Renal cortical epithelial cell (primary cell): ENCODE data around the genes TEX44 and PTMA.

- RRBS = 2% methylated on average over 30 of the region's 72 CpGs
Observed at GRCh38 chr2:231411656-231412773, 16.5 kb downstream of the B3GNT7 start.

DNA sequence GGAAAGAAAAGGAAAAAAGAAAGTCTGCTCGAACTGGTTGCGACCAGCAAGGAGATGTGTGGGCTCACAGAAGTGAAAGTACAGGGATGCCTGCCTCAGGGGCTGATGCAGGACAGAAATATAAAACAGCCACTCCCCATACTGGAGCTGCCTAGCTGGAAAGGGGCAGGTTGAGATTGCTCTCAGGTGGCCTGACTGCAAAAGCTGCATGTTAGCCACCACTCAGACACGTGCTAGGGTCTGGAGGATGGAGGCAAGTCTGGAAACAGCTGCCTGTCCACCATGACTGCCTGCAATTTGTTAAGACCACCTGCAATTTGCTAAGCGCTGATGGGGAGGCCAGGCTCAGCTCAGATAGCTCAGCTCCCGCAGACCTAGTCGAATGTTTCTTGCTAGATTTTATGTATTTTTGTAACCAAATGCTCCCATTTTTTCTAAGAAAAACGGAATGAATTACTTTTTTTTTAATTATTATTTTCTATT lies 18.0 kb downstream of the B3GNT7 start:
- RRBS = no CpG with 5 or more reads among the region's 7 CpGs

GRCh38 chr2:231456418-231457103 lies 7.7 kb downstream of the NCL start:
- RRBS = no CpG with 5 or more reads among the region's 6 CpGs

DNA sequence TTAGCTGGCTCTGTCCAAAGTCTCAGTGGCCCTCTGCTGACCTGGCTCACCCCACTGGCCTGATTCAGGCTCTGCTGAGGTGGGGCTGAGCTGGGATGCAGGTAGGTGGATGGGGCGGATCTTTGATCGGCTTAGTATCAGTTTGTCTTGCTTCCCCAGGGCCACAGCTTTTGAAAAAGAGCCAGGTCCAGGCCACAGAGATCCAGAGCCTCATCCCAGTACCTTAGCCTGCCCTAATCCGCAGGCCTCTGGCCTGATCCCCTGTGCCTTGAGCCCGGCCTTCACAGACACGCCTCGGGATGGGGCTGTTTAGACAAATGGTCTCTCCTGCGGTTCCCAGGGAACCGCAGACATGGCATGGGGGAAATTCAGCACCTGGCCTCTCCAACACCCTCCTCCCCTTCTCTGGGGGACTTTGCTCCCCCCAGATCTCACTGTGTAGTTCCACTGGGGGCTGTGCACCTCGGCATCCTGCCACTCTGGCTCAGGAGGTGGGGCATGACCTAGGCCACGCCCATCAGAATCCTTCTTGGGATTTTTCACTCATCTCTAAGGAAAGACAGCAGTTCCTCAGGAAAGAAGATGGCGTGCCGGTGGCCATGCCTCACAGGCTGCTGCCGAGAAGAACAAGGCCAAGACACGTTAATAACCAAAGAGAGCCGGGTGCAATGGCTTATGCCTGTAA lies 3.4 kb downstream of the NMUR1 start:
- RRBS = 94% methylated on average over 4 of the region's 15 CpGs

DNA sequence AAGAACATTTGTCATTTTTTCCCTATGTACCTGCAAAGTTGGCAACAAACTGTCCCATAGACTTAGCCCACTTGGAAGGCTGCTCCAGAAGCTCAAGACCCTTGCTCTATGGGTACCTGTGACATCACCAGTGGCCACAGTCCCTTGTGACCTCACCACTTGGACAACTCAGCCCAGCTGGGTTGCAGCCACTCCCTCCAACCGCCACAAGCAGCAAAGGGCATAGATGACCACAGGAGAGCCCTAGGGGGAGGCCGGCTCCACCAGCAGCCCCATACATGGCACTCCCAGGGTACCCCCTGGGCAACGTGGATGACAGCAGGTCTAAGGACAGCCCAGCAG lies at the start of gene TEX44:
TSS of gene TEX44 (plus strand) at position 191 of the 342 bp plus-strand sequence.
- RRBS = no CpG with 5 or more reads among the region's 3 CpGs

GRCh38 chr2:231611675-231612755 lies 19.4 kb downstream of the TEX44 start:
- RRBS = no CpG with 5 or more reads among the region's 20 CpGs

GRCh38 chr2:231642427-231643574 lies 50.1 kb downstream of the TEX44 start:
- RRBS = 2% methylated on average over 5 of the region's 33 CpGs

GRCh38 chr2:231661890-231662645 lies 46.3 kb upstream of the PTMA start:
- RRBS = 1% methylated on average over 26 of the region's 90 CpGs

GRCh38 chr2:231707948-231708753 lies at the start of gene PTMA:
TSS of gene PTMA (plus strand) at chr2:231708525.
- RRBS = 2% methylated on average over 26 of the region's 91 CpGs

DNA sequence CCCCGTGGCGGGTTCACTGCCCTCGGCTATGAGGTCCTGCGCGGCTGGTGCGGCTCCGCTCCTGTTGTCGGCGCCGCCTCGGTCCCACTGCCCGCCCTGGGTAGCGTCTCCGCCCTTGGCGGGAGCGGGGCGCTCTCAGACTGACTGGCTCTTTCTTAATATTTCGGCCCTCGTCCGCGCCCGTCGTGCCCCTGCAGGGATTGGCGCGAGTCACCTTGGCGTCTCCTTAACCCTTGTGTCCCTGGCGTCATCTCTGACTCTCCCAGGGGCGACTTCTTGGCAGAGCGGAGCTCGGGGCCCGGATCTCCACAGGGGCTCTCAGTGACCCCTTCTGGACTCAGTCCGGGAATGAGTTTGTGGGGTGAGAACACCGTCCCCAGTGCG lies 1.3 kb downstream of the PTMA start:
- RRBS = no CpG with 5 or more reads among the region's 34 CpGs

GRCh38 chr2:231905977-231906471 lies 20.2 kb downstream of the NPPC start:
- RRBS = no CpG with 5 or more reads among the region's 5 CpGs

- RRBS = 14% methylated on average over 9 of the region's 33 CpGs
Observed at GRCh38 chr2:232350704-232351163, 27.8 kb upstream of the ALPP start.

- RRBS = 3% methylated on average over 13 of the region's 92 CpGs
Observed at GRCh38 chr2:232419377-232420534, 13.1 kb downstream of the ALPG start.

DNA sequence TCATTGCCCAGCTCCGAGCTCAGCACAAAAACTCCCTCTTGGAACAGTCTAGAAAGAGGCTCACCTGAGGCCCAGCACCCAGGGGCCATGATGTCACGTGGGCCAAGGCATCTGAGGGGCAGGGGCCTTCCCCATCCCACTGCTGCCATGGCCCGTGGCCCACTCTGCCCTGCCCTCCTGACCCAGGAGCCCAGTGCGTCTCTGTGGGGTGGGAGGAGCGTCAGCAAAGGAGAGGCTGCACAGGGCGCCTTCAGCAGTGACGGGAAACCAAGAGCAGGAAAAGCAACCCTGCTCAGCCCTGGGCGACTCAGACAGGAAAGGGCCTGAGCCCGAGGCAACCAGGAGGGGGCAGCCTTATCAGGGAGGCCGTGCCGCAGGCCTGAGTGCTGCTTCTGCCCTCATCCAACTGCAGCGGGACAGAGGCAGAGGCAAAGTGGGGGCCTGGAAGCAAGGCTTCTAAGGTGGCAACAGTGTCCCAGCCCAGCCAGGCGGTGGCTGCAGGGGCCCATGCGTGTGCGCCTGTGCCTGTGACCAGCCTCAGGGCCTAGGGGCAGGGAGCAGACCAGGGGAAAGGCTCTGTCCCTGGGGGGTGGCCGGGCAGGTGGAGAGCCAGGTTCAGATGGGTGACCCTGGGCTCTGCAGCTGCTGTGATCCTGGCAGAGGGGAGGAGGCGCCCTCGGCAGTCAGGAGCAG lies 23.3 kb upstream of the ALPI start:
- RRBS = no CpG with 5 or more reads among the region's 18 CpGs

- RRBS = no CpG with 5 or more reads among the region's 15 CpGs
Observed at GRCh38 chr2:232443551-232444122, 12.3 kb upstream of the ALPI start.

GRCh38 chr2:232458870-232459369 lies 3.0 kb downstream of the ALPI start:
- RRBS = 56% methylated on average over 4 of the region's 41 CpGs

GRCh38 chr2:232539878-232540110 lies 302 bp downstream of the CHRNG start:
- RRBS = no CpG with 5 or more reads among the region's 11 CpGs

DNA sequence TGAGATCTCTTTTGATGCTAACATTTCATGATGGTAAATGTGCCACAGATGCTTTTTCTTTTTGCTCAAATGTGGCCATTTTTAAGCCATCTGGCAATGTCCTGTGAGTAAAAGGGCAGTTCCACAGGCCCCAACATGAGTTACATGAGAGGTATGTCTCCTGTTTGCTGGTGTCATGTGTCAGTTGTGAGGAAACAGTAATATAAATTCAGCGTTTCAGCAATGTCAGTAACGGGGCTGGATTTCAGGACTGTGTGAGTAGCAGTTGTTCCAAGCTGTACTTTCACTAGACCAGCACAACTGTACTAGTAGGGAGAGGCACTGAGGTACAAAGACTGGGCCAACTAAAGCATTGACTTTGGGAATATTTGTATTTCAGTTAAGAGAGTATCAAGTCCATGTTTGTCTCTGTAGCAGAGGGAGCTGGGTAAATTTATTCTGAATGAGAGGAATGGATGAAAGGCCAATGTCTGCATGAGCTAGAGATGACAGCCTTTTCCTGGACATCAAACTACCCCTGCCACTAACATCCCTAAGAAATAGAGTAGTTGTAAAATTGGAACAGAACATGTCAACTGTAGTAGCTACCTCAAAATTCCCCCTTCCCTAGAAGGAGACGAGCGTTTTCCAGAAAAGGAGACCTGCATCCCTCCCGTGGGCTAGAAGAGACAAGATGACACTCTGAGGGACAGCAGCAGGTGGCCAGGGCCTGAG lies 24.3 kb downstream of the EIF4E2 start:
- RRBS = no CpG with 5 or more reads among the region's 5 CpGs

GRCh38 chr2:232588609-232589664 lies 38.4 kb downstream of the EIF4E2 start:
- RRBS = no CpG with 5 or more reads among the region's 18 CpGs

DNA sequence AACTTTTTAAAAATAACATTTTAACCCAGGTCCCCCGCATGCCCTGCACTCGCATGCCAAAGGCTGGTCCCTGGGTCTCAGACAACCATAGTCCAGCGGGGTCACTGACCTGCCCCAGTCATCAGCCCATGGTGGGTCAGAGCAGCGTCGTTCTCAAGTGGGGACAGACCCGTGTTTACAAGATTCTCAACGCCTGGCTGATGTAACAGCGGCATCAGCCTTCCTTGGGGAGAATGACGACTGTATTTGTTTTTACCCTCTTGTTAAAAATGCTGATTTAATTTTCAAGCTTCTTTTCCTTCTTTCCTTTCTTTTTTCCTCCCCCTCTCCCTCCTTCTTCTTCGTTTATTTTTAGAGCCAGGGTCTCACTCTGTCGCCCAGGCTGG lies 1.1 kb upstream of the EFHD1 start:
- RRBS = no CpG with 5 or more reads among the region's 11 CpGs